Calu3 (cell line): ENCODE data around the genes B3GAT2 and KHDC1L.

- PRO-cap, result no peak
These were observed 1.8 kb upstream of the PTP4A1 start for GRCh38 chr6:63570375-63570948.

- PRO-cap, result no peak
These were observed 8.9 kb downstream of the PTP4A1 start for GRCh38 chr6:63581268-63581563.

DNA sequence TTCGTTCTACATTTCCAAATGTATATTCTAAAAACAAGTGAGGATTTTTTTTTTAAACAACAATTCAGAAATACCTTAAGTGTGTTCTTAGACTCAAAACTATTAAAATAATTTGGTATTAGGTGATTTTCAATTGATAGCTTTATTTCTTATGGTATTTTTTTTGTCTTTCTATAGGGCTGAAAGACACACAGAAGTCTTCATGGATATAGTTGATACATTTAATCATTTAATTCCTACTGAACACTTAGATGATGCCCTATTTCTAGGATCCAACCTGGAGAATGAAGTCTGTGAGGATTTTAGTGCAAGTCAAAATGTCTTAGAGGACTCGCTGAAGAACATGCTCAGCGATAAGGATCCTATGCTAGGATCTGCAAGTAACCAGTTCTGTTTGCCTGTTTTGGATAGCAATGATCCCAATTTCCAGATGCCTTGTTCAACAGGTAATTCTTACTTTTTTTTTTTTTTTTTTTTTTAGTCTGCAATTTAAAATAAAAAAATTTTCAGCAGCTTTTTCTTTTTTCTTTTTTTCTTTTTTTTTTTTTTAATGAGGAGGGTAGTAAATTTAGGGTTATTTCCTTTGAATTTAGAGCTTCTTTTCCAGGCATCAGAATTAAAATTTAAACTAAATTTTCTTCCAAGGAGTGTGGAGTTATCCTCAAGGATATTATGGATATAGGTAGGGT is 10.9 kb downstream of the PHF3 start:
- PRO-cap, result no peak

- PRO-cap, result no peak
These were observed 61.3 kb downstream of the PHF3 start for GRCh38 chr6:63696633-63697515.

- PRO-cap, result no peak
These were observed 170.0 kb downstream of the PHF3 start for GRCh38 chr6:63805448-63806129.

DNA sequence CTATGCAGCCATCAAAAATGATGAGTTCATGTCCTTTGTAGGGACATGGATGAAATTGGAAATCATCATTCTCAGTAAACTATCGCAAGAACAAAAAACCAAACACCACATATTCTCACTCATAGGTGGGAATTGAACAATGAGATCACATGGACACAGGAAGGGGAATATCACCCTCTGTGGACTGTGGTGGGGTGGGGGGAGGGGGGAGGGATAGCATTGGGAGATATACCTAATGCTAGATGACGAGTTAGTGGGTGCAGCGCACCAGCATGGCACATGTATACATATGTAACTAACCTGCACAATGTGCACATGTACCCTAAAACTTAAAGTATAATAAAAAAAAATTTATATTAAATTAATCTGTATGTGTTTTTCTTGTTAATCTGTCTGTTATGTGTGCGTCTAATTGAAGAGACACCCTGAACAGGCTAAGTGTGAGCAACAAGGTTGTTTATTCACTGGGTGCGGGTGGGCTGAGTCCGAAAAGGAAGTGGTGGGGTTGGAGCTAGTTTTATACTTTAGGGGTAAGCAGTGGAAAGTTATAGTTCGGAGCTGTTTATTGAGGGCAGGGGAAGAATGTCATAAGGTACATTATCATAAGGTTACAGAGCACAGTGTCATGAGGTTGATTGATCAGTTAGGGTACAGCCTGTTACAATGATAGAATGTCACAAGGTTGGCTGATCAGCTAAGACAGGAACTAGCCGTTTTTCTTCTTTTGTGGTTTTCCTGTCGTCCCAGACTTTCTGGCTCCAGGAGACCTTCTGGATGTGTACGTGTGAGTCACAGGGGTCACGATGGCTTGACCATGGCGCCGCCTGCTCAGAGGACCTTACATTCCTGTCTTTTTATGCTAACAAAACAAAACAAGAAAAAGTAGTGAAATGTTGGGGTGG is 754.2 kb upstream of the ADGRB3 start:
- PRO-cap, result no peak

- PRO-cap, result no peak
These were observed 18.6 kb upstream of the FAM135A start for GRCh38 chr6:70394422-70395348.

- PRO-cap, result no peak
These were observed 144.0 kb downstream of the SMAP1 start for GRCh38 chr6:70811304-70812402.

GRCh38 chr6:70956516-70956951 is 326 bp downstream of the B3GAT2 start:
- PRO-cap, result no peak

GRCh38 chr6:70956952-70957431 is at the start of gene B3GAT2:
TSS of gene B3GAT2 (minus strand) at chr6:70957060.
- PRO-cap, result no peak

DNA sequence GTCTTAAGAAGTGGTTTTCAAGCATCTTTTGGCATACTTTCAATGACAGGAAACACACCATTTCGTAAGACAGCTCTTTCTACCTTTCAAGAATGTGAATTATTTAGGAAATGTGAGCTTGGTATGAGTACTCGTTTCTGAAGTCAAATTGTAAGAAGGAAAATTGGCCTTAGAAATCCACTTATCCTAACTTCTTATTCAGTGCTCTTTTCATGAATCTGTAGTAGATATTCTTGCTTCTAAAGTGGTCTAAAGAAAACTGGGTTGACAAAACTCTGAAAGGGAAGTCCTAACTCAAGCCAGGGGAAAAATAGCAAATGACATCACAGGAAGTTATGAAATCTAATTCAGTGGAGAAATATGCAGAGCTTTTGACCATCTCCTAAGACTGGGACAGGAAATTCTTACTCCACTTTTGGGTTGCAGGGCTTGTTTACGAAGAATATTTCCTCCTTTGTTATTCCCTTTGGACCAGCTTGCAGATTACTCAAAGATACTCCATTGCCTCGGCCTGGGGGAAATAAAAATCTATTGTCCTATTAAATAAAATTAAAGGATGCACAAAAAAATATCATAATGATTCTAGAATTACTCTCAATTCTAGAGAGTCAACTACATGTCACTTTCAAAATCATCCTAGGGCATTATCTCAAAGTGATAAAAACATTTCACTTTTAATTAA is 38.3 kb upstream of the OGFRL1 start:
- PRO-cap, result no peak

- PRO-cap, result no peak
These were observed 215 bp downstream of the OGFRL1 start for GRCh38 chr6:71288867-71289185.

- PRO-cap, result no peak
These were observed 13.1 kb downstream of the OGFRL1 start for GRCh38 chr6:71301313-71302554.

DNA sequence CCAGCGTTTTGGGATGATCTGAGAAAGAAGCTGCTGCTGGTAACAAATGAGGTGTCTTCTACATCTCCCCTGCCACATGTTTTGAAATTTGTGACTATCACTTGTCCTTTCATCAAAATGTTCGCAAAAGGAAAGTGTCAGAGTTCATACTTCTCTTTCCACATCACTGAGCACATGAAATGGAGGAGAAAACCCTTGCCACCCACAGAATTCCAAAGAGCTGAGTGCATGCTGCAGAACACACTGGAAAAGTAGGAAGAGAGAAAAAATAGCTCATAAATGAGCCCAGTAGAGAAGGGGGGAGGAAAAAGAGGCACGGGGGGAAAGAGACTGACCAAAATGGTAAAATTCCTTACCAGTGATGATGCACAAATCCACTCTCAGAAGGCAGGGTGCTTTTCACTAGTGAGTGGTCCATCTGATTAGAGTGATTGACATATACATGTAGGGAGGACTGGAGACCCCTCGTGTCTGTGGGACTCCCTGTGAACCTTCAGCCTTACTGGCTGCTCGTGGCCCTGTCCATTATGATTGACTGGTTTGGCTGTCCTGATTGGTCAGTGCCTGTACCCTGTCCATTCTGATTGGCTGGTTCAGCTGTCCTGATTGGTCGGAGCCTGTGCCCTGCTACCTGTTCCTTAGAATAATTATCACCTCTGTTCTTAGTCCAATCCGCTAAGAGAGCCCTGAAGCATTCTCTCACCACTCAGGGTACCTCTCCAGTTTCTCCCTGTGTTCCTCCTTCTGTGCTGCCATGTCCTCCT is 180.6 kb downstream of the OGFRL1 start:
- PRO-cap, result no peak

GRCh38 chr6:72778892-72779535 is 157.2 kb downstream of the KCNQ5 start:
- PRO-cap, result no peak

DNA sequence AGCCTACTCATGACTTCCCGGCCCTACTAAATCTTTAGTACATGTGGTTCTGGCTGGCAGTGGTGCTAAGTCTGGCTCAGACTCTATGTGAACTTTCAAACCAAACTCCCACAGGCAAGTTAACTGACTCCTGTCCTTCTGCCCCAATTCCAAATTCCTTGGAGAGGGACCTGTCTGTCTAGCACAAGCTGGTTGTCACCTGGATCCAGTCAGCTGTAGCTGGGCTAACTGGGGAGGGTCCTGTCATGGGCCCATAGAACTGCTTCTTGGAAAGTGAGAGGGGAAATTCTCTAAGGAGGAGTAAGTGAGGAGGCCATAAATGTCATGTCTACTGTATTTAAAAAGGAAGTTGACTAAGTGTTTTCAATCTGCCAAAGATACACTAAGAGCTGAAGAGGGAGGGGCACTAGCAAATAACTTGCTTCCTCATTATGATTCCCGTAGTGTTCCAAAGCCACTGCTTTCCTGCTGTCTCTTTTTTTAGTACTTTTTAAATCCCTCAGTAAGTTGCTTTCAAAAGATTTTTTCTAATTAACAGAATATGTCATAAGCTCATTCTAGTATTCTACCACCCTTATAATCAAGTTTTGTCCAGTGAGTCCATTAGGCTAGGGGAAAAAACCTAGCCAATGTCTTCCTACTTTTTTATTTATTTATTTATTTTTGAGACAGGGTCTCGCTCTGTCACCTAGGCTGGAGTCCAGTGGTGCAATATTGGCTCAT is 240.3 kb downstream of the KCNQ5 start:
- PRO-cap, result no peak

- PRO-cap, result no peak
These were observed at the start of gene KHDC1L for GRCh38 chr6:73225283-73225700. TSS of gene KHDC1L (minus strand) at chr6:73225496.

- PRO-cap, result no peak
These were observed 4.9 kb downstream of the EEF1A1 start for GRCh38 chr6:73515865-73516458.

- PRO-cap, result no peak
These were observed 58.5 kb upstream of the EEF1A1 start for GRCh38 chr6:73579221-73579871.

DNA sequence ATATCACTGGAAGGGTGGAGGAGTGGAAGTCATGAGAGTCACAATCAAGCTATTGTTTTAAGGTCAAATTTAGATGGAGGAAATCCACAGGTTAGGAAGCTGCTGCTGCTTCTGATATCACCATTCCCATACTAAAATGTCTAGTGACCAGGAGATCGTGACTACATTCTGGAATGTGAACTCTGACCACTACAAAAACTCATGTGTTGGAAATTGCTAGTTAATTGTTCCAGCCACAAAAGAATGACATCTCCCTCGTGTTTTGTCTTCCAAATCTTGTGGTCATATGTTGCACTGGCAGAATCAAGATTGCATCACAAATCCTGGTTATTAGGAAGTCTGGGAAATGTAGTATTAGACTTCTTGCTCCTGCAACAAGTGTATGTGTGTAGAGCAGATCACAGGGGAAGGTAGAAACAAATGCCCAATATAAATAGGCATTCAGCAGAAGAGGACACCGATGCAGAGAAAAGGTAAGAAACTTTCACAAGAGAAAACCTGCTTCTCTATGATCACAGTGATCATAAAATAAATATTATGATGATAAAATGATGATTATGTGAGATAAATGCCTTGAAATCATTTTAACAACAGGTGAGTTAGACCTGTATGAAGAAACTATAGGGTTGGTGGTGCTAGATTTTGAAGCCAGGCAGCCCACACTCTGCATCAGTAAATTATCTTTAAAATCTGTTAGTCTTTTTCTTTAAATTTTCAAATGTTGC is 442.1 kb downstream of the CD109 start:
- PRO-cap, result unidirectional peak, plus-strand start at position 72 of the sequence; bidirectional peak, plus-strand start at position 427 of the sequence, minus-strand start at position 133 of the sequence